Caco-2 (cell line): ENCODE measurements around a stretch of chr18.

DNA sequence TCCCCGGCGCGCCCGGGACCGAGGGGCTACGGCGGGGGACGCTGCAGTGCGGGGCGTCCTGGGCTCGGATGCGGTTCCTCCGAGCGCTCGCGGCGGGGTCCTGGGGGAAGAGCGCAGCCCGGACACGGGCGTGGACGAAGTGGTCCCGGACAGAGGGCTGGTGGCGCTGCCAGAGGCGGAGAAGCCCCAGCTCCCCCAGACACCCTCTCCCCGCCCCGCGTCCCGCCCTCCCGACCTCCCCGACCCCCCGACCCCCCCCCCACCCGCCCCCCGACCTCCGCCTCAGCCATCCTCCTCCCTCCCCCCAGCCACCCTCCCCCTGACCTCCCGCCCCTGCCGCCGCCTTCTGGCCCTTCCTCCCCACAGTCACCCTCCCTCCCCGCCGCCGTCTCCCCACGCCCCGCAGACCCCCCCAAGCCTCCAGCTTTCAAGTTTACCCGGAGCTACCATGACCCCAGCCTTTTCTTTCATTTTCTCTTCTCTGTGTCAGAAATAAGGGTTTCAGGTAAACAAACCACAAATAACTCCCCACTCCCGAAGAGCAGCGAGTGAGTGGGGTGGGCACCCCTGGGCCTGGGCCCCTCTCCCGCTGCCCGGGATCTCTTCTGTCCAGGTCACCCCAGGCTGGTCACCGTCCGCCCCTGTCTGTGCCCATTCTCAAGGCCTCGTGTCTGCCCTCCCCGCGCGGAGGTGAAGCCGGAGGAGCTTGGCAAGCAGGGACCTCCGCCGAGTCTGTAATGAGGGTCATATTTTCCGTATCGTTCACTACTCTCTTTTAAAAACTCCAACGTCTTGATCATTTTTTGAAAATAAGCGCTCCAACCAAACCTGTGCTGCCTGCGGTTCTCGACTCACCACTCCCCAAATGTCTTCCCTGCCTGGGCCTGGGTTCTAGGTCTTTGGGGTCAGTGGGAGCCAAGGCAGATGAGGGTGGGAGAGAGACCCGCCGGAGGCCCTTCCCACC, 5.1 kb downstream of the NFATC1 start:
- PRO-cap, result no peak
- RRBS, result 61% methylated on average over 11 of the region's 65 CpGs

- PRO-cap, result no peak
- RRBS, result 72% methylated on average over 6 of the region's 41 CpGs
Measured at GRCh38 chr18:79525880-79526690, 130.4 kb downstream of the NFATC1 start.

GRCh38 chr18:79616646-79617649, 62.7 kb upstream of the CTDP1 start:
- PRO-cap, result no peak
- RRBS, result 95% methylated on average over 33 of the region's 98 CpGs

DNA sequence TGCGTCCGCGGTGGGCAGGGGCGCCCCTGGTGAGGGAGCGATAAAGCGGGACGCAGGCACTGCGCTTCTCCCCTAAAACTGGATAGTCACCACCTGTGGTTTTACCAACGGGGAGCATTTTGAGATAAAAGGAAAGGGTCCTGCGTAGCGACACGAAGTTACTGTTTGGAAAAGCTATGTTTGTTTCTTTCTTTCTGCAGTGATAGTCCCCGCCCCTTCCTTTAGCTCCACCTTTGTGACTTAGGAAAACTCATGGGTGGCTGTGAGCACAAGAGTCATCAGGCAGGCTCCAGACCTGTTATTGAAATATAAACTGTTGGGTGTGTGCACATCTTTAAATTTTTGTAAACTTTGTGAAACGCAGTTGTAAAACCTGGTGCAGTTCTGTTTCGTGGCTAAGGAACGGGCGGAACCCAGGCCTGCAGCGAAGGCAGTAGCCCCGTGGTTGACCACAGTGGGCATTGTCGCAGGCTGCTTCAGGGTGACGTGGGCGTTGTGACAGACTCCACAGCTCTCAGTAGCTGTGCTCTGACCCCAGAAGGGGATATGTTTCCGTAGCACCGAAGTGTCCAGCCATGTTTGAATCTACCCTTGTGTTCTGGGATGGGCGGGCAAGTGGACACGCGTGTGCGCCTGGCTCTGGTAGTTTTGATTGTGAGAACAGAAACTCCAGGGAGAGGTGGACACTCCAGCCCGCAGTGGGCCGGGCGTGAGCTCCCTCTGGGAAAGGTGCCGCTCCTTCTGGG, 905 bp downstream of the CTDP1 start:
- PRO-cap, result no peak
- RRBS, result no CpG with 5 or more reads among the region's 32 CpGs

- PRO-cap, result no peak
- RRBS, result no CpG with 5 or more reads among the region's 20 CpGs
Measured at GRCh38 chr18:79687586-79688452, 8.2 kb downstream of the CTDP1 start.

- PRO-cap, result no peak
- RRBS, result no CpG with 5 or more reads among the region's 23 CpGs
Measured at GRCh38 chr18:79693521-79694001, 14.0 kb downstream of the CTDP1 start.

GRCh38 chr18:79917217-79917738, 34.2 kb downstream of the SLC66A2 start:
- PRO-cap, result no peak
- RRBS, result no CpG with 5 or more reads among the region's 23 CpGs

DNA sequence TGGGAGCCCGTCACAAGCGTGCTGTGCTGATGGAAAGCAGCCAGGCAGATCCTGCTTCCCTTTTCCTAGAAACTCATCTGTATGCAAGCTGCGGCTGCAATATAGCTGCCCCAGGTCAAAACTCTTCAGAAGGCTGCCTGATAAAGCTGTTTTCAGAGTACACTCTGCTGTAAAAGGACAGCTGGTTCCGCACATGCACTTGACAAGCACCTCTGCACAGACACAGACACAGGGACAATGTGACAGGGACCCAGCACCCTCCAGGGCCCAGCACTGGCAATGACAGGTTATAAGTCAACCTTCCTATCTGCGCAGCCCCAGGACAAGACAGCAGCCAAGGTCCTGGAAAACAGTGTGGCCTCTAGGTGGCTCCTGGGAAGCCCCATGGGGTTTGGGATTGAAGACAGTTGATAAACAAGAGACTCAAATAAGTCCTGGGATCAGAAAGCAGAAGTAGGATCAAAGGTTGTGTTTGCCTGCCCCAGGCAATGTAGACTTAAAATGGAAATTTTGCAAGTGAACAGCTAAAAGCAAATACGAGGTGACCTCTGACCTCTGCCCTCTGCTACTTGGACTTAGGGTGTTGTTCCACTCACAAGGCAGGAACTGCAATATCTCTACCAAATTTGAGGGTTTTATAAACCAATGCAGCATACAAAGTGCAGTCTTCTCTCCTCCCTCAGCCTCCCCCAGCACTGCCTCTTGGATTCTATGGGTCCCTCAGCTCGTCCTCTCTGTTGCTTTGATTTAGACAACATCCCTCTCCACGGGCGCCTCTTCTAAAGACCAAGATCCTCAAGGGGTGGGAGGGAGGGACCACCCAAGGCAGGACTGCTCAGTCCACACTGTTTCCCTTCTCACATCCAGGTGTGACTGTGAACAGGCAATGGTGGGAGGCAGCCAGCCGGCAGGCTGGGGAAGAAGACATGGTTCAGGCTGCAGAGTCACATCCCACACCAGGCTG, 16.8 kb downstream of the SLC66A2 start:
- PRO-cap, result no peak
- RRBS, result no CpG with 5 or more reads among the region's 10 CpGs

DNA sequence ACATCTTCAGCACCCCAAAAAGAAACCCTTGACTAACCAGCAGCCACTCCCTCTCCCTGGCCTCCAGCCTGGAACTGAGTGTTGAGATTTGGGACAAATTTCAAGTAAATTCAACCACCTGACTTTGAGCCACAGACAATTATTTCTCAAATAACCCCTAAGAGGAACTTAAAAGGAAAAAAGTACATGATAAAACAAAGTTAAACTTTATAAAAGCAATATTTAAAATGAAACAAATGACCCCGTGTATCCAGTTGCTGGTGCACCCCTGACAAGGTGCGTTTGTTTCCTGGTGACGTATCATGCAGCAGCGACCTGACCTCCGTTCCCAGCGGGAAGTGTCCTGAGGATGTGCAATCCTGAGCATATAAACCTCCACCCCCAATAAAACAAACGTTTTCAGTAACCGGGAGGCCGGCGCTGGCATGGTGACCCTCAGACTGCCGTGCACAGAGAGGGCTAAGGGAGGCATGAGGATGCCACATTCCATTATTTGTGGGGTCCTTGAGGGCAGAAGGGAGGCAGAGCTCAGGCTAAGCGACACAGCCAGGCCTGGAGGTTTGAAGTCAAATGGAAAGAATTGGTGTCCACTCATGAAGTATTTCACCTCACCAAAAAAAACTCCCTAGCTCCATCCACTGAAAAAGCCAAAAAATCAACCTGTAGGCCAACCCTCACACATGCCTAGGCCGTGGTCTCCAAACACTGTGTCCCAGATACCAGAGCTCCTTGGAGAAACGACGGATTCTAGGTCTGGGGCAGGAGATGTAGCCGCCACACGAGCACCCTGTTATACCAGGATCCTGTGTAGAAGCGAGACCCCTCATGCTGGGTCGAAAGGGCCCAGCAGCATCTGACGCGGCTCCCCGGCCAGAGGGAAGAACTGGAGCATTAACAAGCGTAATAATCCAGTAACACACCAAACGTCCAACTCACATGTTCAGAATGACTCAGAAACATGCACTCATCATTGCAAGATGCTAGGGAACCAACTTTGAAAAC, 14.7 kb downstream of the SLC66A2 start:
- PRO-cap, result no peak
- RRBS, result no CpG with 5 or more reads among the region's 24 CpGs

GRCh38 chr18:79941102-79942265, 10.0 kb downstream of the SLC66A2 start:
- PRO-cap, result no peak
- RRBS, result no CpG with 5 or more reads among the region's 29 CpGs

- PRO-cap, result no peak
- RRBS, result no CpG with 5 or more reads among the region's 29 CpGs
Measured at GRCh38 chr18:79962836-79963653, 1.4 kb upstream of the HSBP1L1 start.

- PRO-cap, result unidirectional peak, plus-strand start at chr18:80033532; bidirectional peak, plus-strand start at chr18:80033930, minus-strand start at chr18:80033894; bidirectional peak, plus-strand start at chr18:80034467, minus-strand start at chr18:80034174
- RRBS, result 7% methylated on average over 5 of the region's 131 CpGs
Measured at GRCh38 chr18:80033169-80034323, 688 bp upstream of the RBFA start.

GRCh38 chr18:80038421-80038715, 4.1 kb downstream of the RBFA start:
- PRO-cap, result no peak
- RRBS, result no CpG with 5 or more reads among the region's 8 CpGs

DNA sequence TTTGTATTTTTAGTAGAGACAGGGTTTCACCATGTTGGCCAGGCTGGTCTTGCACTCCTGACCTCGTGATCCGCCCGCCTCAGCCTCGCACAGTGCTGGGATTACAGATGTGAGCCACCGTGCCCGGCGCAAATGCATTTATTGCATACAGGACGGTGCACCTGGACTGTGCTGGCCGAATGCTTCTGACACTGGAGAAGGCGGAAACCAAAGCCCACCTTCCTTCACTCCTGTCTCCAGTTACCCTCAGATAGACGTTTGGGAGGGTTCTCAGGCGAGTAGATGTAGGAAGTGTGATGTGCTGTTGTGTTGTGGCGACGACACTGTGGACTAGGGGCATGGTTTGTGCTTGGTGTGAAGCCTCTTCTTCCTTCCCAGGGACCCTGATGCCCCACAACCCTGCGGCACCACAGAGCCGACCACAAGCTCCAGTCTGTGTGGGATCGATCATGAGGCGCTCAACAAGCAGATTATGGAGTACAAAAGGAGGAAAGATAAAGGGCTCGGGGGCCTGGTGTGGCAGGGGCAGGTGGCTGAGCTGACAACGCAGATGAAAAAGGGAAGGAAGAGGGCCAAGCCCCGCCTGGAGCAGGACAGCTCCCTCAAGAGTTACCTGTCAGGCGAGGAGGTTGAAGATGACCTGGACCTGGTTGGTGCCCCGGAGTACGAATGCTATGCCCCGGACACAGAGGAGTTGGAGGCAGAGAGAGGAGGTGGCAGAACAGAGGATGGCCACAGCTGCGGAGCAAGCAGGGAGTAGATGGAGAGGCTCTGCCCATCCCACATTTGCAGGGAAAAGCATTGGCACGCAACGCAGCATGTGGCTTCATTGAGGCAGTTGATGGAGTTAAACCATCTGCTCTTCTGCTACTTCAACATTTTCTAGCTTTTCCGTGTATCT, 11.4 kb downstream of the RBFA start:
- PRO-cap, result no peak
- RRBS, result no CpG with 5 or more reads among the region's 29 CpGs

DNA sequence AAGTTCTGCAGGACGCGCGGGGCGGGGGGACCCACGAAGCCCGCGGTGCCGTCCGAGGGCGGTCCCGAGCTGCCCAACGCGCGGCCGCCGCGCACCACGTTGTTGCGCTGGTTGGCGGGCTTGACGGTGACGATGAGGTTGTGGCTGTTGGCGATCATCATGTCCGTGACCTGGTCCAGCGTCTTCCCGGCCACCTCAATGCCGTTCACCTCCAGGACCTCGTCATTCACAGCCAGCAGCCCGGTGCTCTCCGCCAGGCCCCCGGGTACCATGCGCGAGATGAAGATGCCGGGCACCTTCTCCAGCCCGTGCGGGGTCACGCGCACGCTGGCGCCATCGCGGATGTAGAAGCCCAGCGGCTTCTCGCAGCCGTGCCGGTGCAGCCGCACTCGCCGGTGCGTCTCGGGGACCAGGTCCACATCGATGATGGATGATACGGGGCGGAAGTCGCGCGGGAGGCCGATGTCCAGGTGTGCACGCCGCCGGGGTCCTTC, 51.0 kb downstream of the ADNP2 start:
- PRO-cap, result no peak
- RRBS, result 97% methylated on average over 23 of the region's 61 CpGs